Epidermal melanocyte (primary cell): ENCODE measurements around the gene LSMEM1.

GRCh38 chr7:107925649-107926587 lies 34.9 kb downstream of the DLD start:
- RRBS: no CpG with 5 or more reads among the region's 11 CpGs

- RRBS: no CpG with 5 or more reads among the region's 6 CpGs
These were observed 40.1 kb downstream of the DLD start for GRCh38 chr7:107930977-107931575.

- RRBS: 3% methylated on average over 18 of the region's 56 CpGs
These were observed 927 bp downstream of the LAMB1 start for GRCh38 chr7:108001853-108002614.

DNA sequence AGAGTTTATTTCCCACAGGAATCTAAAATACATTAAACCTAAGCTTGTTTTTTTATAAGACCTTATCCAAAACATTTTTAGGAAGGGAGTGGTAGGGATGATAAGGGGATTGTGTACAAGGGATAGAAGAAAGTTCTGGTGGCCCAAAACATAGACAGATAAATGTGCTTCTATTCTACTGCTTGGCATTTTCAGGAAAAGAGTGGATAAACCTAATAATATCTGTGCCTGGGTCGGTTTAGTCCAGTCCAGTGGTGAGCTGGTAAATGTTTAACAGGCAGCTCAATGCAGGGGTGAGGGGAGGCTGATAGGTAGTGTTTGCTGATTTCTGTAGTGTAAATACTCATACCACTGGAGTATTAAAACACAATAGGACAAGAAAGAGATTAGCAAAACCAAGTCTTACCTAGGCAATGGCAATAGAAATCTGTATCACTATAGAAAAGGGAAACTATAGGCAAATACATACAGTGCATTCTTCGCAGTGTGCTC lies 35.4 kb downstream of the LAMB4 start:
- RRBS: no CpG with 5 or more reads among the region's 2 CpGs

GRCh38 chr7:108308773-108309466 lies 147.3 kb downstream of the NRCAM start:
- RRBS: no CpG with 5 or more reads among the region's 3 CpGs

DNA sequence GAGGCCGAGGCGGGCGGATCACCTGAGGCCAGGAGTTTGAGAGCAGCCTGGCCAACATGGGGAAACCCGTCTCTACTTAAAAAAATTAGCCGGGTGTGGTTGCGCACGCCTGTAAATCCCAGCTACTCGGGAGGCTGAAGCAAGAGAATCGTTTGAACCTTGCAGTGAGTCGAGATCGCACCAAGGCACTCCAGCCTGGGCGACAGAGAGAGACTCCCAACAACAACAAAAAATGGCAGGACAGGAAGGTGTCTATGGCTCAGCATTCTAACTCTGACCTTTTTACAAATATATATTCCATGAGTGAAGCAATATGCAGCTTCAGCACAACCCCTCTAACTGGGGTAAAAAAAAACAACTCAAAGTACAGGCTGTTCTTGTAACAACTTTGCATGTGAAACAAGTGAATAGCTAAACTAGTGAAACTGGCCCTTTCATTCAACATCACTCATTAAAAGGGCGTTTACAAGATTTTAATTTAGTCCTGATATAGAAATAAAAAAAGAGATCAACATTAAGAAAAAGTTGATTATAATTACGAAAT lies 1.3 kb downstream of the PNPLA8 start:
- RRBS: no CpG with 5 or more reads among the region's 14 CpGs

DNA sequence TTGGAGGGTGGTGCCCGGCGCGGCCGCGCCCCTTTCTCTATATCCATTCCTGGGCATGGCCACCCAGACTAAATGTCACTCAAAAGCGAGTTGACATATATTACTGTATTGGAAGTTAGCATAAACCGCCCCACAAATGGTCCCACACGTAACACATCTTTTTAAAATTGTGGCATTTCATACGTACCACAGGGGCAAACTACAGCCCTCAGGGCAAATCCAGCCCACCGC lies 586 bp upstream of the PNPLA8 start:
- RRBS: no CpG with 5 or more reads among the region's 10 CpGs

- RRBS: no CpG with 5 or more reads among the region's 4 CpGs
These were observed 44.3 kb downstream of the DNAJB9 start for GRCh38 chr7:108613893-108614404.

DNA sequence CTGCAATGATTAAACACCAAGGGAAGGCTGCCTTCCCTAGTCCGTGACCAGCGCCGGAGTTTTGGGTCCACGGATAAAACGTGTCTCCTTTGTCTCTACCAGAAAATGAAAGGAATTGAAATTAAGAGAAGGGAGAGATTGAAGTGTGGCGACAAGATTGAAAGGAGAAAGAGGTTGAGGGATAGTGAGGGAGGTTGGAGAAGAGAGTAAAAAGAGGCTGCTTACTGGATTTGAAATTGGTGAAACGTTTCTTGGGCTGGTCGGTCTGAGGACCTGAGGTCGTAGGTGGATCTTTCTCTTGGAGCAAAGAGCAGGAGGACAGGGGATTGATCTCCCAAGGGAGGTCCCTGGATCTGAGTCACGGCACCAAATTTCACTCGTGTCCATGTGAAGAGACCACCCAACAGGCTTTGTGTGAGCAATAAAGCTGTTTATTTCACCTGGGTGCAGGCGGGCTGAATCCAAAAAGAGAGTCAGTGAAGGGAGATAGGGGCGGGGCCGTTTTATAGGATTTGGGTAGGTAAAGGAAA lies 1027.2 kb downstream of the DNAJB9 start:
- RRBS: no CpG with 5 or more reads among the region's 14 CpGs

DNA sequence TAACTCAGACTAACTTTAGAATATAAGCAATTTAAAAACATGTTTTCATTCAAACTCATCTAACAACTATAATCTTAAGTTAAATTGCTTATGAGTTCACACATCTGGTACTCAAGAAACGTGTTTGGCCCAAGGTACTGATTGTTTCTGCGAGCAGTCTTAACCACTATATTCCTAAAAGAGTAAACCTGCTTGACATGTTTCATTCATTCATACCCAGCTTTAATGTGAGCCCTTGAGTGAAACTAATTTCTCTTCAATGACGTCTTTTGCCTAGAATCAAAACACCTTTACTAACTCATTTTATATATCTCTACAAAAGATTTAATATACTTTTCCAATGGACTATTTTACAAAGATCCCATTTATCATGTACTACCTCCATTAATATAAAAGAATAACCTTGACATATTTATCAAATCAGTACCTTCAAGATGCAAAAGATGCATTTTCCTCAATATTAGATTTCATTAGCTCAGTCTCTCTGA lies 38.6 kb downstream of the IMMP2L start:
- RRBS: no CpG with 5 or more reads among the region's 3 CpGs

- RRBS: no CpG with 5 or more reads among the region's 2 CpGs
These were observed 5.3 kb downstream of the IMMP2L start for GRCh38 chr7:111556872-111557605.

GRCh38 chr7:111969905-111970432 lies 236.2 kb downstream of the DOCK4 start:
- RRBS: no CpG with 5 or more reads among the region's 3 CpGs

DNA sequence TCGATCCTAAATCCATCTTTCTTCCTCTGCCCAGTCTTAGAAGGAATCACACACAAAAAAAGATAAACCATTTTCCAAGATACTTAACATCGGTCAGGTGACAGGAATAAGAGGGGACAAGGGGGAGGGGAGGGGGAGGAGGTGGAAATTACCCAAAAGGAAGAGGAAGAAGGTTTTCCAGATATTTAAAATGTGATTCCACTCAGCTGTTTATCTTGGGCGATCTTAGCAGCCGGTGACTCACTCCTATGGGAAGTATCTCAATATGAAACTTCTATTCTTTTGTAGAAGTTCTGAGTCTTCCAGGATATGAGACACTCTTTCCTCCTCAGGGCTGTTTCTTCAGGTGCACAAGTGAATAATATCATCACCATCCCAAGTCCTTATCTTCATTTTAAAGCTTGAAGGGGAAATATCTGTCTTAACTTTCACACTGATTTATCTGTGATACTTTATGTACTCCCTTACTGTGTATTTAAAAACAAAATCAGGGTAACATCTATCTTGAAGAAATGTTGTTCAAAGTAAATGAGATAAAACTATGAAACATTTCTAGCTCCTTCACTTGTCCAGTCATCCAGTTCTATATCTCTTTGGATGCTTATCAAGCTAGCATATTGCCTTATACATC lies 13.9 kb downstream of the DOCK4 start:
- RRBS: no CpG with 5 or more reads among the region's 4 CpGs

DNA sequence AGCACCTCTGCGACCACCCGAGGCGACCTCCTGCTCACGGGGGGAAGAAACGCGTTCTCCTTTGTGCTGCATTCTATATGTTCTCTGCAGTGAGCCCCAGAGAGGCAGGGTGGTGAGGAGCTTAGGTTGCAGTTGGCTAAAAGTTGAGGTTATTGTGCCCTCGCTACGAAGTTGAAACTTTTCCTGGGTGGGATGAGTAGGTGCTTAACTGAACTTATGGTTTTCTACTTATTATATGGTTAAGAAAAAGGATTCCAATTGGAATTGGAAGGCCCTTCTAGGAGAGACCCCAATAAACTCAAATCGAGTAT lies 1.1 kb downstream of the IFRD1 start:
- RRBS: no CpG with 5 or more reads among the region's 9 CpGs

GRCh38 chr7:112451740-112452545 lies 1.7 kb downstream of the IFRD1 start:
- RRBS: no CpG with 5 or more reads among the region's 9 CpGs

- RRBS: no CpG with 5 or more reads among the region's 4 CpGs
These were observed 4.7 kb upstream of the LSMEM1 start for GRCh38 chr7:112475902-112476713.

- RRBS: no CpG with 5 or more reads among the region's 2 CpGs
These were observed 3.1 kb upstream of the LSMEM1 start for GRCh38 chr7:112477738-112477992.

- RRBS: no CpG with 5 or more reads among the region's 8 CpGs
These were observed at the start of gene LSMEM1 for GRCh38 chr7:112480598-112481108. TSS of gene LSMEM1 (plus strand) at chr7:112480991.

GRCh38 chr7:112571782-112572315 lies 91.1 kb downstream of the LSMEM1 start:
- RRBS: no CpG with 5 or more reads among the region's 4 CpGs

- RRBS: no CpG with 5 or more reads among the region's 2 CpGs
These were observed 55.8 kb upstream of the BMT2 start for GRCh38 chr7:112995358-112996075.